Metastatic Liver Carcinoma in the Lung (tissue), 2 donors: ENCODE measurements around the gene AFDN.

- PRO-cap, 2 experiments = no peak in any of the 2 experiments
These were observed 36.0 kb upstream of the MPC1 start for GRCh38 chr6:166418860-166419118.

- PRO-cap, 2 experiments = no peak in any of the 2 experiments
These were observed 265 bp upstream of the RAMACL start for GRCh38 chr6:166586779-166587107.

DNA sequence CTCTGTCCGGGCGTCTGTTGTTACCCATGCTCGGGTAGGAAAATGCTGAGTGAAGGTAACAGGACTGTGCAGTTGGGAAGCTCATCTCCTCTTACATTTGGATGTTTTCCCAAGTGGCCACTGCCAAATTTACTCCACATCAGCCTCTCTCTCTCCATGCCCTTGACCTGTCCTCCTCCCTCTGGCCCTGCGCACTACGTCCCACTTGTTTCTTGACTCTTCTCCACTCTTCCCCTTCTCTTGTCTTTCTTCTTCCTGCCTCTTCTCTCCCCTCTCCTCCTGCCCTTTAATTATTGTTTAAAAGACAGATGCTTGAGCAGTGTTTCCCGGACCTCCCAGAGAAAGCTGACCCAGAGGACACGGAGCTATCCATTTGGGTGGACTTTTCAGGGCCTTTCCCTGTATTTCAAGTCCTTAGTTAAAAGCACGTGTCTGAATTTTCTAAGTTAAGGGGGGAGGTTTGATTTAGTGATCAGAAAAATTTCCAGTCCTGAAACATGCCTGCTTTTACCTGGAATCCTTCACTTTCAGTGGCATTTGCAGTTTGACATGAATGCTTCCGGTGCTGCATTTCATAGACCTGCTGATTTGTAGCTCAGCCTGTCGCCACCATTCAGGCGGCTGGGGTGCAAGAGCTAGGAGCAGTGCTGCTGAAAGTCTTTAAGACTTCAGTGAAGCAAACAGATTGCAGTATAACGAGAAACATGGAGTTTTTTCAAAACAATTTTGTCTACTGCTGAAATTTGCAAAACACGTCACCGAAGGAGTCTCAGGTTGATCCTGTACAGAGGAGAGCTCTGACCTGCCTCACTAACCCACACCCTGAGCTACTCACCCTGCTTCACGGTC lies 14.2 kb downstream of the RPS6KA2 start:
- PRO-cap, 2 experiments = no peak in any of the 2 experiments

- PRO-cap, 2 experiments = no peak in any of the 2 experiments
These were observed 1.5 kb upstream of the RPS6KA2 start for GRCh38 chr6:166628522-166628976.

GRCh38 chr6:166658019-166658574 lies 31.0 kb upstream of the RPS6KA2 start:
- PRO-cap, 2 experiments = no peak in any of the 2 experiments

DNA sequence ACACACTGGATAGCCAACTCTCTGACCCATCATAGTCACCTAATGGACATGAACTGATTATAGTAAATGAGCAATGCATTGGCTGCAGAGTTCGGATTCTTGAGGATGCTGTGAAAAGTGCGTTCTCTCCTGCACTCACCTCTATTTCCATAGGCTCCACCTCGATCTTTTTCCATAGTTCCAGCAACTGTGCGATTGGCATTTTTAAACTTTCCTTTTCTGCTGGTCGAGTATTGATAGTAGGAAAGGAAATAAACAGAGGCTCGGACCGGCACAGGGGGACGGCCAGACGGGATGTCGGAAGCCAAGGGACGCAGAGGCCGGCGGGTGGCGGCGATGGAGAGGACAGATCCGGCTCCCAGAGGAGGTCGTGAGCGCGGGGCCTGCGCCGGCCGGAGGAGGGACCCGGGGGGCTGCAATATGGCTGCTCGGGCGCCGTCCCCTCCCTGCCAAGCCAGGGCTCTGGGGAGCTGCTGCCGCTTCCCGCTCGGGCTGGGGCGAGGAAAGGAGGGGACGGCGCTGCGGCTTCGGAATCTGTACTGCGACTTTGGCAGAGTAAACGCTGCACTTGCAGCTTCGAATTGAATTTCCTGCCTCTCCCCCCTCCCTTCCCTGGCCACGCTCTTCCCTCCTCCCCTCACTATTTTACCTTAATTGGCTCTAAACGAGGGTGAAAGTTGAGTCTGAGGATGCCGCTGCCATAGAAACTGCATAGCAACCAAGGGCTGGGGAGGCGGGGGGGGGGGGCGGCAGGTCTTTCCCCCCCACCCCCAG lies 94.2 kb downstream of the RNASET2 start:
- PRO-cap, 2 experiments = peak in 1 of 2 experiments; most common plus-strand start position 316 of the sequence (in 1)

DNA sequence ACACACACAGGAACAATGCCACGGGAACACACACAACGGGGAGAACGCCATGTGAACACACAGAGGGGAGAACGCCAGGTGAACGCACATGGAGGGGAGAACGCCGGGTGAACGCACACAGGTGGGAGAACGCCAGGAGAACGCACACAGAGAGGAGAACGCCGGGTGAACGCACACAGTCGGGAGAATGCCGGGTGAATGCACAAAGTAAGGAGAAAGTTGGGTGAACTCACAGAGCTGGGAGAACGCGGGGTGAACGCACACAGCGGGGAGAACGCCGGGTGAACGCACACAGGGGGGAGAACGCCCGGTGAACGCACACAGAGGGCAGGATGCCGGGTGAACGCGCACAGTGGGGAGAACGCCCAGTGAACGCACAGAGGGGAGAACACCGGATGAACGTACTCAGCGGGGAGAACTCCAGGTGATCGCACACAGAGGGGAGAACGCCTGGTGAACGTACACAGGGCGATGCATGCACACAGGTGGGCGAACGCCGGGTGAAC lies 57.6 kb downstream of the RNASET2 start:
- PRO-cap, 2 experiments = no peak in any of the 2 experiments

GRCh38 chr6:167112427-167113450 lies 10.2 kb upstream of the CCR6 start:
- PRO-cap, 2 experiments = no peak in any of the 2 experiments

GRCh38 chr6:167120217-167121089 lies 2.4 kb upstream of the CCR6 start:
- PRO-cap, 2 experiments = no peak in any of the 2 experiments

- PRO-cap, 2 experiments = peak in 1 of 2 experiments; most common plus-strand start chr6:167285295 (in 1); most common minus-strand start chr6:167285200 (in 1)
These were observed 6.1 kb upstream of the UNC93A start for GRCh38 chr6:167284876-167285604.

GRCh38 chr6:167398286-167398926 lies 73.5 kb downstream of the TTLL2 start:
- PRO-cap, 2 experiments = no peak in any of the 2 experiments

- PRO-cap, 2 experiments = no peak in any of the 2 experiments
These were observed 169.2 kb downstream of the TTLL2 start for GRCh38 chr6:167493771-167494811.

- PRO-cap, 2 experiments = no peak in any of the 2 experiments
These were observed 177.1 kb downstream of the TTLL2 start for GRCh38 chr6:167501889-167502562.

GRCh38 chr6:167546771-167547450 lies 222.0 kb downstream of the TTLL2 start:
- PRO-cap, 2 experiments = no peak in any of the 2 experiments

DNA sequence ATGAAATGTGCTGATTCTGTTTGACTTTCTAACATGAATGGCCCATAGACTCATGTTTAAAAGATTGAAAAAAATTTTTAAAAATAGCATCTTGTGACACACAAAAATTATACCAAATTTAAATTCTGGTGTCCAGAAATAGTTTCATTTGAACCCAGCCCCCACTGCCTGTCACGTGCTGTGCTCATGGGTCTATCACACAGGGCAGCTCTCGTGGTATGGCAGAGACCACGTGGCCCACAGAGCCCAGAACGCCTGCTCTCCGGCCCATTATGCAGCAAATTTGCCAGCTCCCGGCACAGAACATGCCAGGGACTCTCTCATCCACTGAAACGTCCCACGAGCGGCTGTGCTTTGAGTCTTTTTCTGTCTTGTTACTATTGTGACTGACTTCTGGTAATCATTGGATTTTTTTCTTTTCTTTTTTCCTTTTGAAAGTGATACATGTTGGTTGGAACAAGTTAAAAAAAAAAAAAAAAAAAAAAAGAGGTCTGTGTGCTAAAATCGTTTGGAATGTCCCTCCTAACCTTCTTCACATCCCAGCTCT lies 224.4 kb downstream of the TTLL2 start:
- PRO-cap, 2 experiments = no peak in any of the 2 experiments

GRCh38 chr6:167573326-167573947 lies 248.6 kb downstream of the TTLL2 start:
- PRO-cap, 2 experiments = peak in 1 of 2 experiments; most common plus-strand start chr6:167573591 (in 1); most common minus-strand start chr6:167573617 (in 1)

GRCh38 chr6:167794204-167795093 lies 32.3 kb upstream of the AFDN start:
- PRO-cap, 2 experiments = no peak in any of the 2 experiments

DNA sequence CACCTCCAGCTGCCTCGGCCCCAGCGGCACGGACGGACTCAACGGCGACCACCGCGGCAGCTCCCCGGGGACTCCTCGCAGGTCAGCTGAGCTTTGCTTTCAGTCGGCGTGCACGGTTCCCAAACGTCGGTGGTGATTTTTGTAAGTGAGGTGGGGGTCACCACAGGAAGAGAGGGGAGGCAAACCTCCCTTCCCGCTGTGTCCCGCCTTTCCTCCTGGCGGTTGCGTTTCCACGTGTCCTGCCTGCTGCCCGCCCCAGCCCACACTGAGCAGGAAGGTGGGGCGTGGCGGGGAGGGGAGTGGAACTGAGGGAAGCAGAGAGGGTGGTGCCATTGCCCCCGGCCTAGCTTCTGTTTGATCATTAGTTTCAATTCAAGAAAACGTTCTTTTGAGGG lies 30.1 kb upstream of the AFDN start:
- PRO-cap, 2 experiments = peak in 2 of 2 experiments; most common plus-strand start position 302 of the sequence (in 1); most common minus-strand start position 267 of the sequence (in 2)

DNA sequence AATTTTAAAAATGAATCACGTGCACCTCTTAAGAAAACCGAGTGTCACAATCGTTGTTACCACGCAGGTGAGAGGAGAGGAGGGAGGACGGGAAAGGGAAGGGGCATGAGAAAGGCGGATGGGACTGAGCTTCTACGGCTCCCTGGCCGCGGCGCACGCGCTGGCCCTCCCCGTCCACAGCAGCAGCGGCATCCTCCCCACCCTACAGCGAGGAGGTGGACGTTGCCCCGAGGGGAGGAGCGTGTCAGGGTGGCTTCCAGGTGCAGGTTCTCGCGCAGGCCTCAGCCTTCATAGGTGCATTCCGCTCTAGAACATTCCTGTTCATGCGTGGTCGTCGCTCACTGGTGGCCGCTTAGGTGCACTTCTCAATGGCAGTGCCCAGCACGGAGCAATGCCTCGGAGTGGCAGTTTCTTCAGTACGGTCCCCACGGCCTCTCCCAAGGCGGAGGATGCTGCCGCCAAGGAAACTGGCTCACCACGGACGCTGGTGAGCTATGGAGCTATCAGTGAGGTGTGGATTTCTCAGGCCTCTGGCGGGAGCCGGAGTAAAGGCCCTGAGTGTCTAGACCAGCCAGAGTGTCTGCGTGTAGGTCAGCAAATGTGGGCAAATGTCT lies 29.6 kb upstream of the AFDN start:
- PRO-cap, 2 experiments = peak in 1 of 2 experiments; most common plus-strand start position 250 of the sequence (in 1); most common minus-strand start position 153 of the sequence (in 1)

GRCh38 chr6:167826243-167827346 lies at the start of gene AFDN:
Gene AFDN (plus strand): TSS chr6:167826911.
- PRO-cap, 2 experiments = peak in 2 of 2 experiments; most common plus-strand start chr6:167826913 (in 2); most common minus-strand start chr6:167826727 (in 1)